SK-MEL-5 (cell line): Measurements from ENCODE around the genes PPP4R1 and TXNDC2.

RAMPAGE:
- cytosol, long total RNA = no peak
- long total RNA = no peak
- nucleus, long total RNA = no peak
These were observed 21.8 kb downstream of the PPP4R1 start for GRCh38 chr18:9592567-9592924.

GRCh38 chr18:9614301-9615499 is at the start of gene PPP4R1:
Gene PPP4R1, minus strand, starts transcription at chr18:9614559.
RAMPAGE:
- cytosol, long total RNA = no peak
- long total RNA = no peak
- nucleus, long total RNA = start-site peak on the minus strand at chr18:9614497-9614563, 368 and 100 reads in 2 replicates

RAMPAGE:
- cytosol, long total RNA = no peak
- long total RNA = no peak
- nucleus, long total RNA = no peak
These were observed 38.9 kb upstream of the PPP4R1 start for GRCh38 chr18:9653193-9653738.

DNA sequence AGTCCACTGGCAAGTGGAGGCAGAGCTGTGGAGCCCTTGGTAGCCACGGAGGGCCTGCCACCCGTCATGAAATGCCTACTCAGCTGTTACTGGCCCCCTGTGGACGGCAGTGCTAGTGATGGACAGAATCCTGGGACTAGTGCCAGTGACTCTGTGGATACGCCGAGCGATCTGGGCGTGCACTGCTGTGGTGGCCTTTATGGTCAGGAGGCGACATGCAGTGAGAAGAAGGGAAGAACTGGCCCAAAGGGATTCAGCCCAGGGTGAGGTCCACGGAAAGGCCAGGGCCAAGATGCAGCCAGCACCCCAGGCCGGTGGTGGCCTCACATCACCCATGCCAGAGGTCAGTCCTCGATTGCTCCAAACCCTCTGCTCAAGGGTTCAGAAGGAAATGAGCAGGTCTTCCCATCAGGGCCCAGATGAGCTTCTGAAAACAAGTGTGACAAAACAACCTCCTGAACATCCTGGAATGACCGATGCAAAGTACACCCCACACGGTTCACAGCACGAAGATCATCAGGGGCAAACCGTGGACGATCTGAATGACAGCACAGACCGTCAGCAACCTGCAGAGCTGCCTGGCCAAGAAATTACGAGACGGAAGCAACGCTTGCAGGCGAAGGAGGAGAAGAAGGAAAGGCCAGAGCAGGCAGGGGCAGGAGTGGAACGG is 53.7 kb upstream of the TXNDC2 start:
RAMPAGE:
- cytosol, long total RNA = no peak
- long total RNA = no peak
- nucleus, long total RNA = no peak

GRCh38 chr18:9885277-9886208 is at the start of gene TXNDC2:
Gene TXNDC2, plus strand, starts transcription at chr18:9885973.
RAMPAGE:
- cytosol, long total RNA = no peak
- long total RNA = no peak
- nucleus, long total RNA = no peak

GRCh38 chr18:9955927-9956429 is 42.2 kb downstream of the VAPA start:
RAMPAGE:
- cytosol, long total RNA = no peak
- long total RNA = no peak
- nucleus, long total RNA = no peak

GRCh38 chr18:9958282-9959249 is 44.8 kb downstream of the VAPA start:
RAMPAGE:
- cytosol, long total RNA = no peak
- long total RNA = no peak
- nucleus, long total RNA = no peak

DNA sequence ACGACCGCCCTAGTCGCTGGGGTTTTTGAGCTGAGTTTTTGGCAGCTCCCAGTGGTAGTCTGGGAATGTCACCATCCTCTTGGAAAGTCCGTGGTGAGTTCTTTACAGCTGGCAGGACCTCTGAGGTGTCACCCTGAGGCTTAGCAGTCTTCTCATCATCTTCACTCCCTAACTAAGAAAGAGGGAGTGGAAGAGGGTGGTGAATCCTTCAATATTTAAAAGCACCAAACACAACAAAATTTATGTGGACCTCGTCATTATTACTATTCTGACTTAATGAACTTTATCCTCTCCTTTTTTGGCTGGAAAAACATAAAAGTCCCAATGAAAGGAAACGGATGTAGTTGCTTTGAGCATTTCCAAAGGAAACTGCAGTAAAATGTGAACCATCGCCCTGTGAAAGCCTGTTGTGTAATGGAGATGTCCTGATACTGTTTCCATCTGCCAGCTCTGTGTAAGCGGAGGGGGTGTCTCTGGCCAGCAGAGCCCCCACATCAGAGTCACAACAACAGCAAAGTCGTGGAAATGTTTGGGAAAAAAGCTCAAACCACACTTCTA is 78.7 kb downstream of the VAPA start:
RAMPAGE:
- cytosol, long total RNA = no peak
- long total RNA = no peak
- nucleus, long total RNA = no peak

DNA sequence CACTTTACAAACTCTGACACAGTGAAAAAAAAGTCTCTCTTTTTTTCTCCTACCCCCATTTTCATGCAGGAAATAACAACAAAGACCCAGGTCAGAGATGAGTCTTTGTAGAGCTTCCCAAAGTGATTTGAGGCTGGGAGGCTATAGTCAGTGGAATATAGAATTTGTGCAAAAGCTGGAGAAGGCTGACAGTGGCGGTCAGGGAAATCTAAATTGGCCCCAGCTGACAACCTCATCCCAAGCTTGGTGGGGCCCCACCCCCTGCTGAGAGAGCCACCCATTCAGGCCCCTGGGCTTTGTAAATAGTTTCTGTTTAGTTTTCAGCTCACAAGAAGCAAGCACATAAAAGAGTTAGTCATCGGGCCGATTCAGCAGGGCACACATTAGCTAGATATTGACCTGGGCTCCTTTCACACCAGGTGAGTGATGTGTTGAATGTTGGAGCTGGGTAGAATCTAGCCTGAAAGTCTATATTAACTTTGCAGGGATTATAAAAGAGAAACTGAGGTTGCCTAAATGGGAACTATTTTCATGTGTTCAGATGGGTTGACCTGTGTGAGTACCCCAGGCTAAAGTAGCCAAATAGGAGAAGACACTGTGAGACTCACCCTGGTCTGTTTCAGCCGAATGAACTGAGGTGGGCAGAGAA is 227.1 kb downstream of the VAPA start:
RAMPAGE:
- cytosol, long total RNA = no peak
- long total RNA = no peak
- nucleus, long total RNA = no peak

RAMPAGE:
- cytosol, long total RNA = no peak
- long total RNA = no peak
- nucleus, long total RNA = no peak
These were observed 268.1 kb downstream of the VAPA start for GRCh38 chr18:10181770-10182489.

GRCh38 chr18:10225806-10226236 is 228.6 kb upstream of the APCDD1 start:
RAMPAGE:
- cytosol, long total RNA = no peak
- long total RNA = no peak
- nucleus, long total RNA = no peak

GRCh38 chr18:10351366-10351957 is 103.0 kb upstream of the APCDD1 start:
RAMPAGE:
- cytosol, long total RNA = no peak
- long total RNA = no peak
- nucleus, long total RNA = no peak

RAMPAGE:
- cytosol, long total RNA = no peak
- long total RNA = no peak
- nucleus, long total RNA = no peak
These were observed 53.9 kb upstream of the APCDD1 start for GRCh38 chr18:10400414-10400978.

DNA sequence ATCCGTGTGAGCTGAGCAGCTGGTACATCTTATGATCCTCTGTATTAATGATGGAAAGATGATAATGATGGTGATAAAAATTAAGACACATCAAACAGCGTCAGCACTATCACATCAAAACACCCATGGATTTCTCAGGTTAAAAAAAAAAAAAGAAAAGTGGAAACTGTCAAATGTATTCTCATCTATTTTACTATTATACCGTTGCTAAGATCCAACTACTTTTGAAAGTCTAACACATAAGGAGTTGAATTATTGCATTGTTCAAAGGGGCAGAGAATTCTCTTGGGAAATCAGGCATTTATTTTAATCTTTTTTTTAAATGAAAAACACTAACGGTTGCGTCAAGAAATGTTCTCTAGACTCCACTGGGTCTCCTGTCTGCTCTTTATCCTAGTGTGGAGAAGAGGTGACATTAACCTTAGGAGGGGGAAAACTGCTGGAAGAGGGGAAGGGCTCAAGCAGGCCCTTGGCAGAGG is 1.3 kb upstream of the APCDD1 start:
RAMPAGE:
- cytosol, long total RNA = no peak
- long total RNA = no peak
- nucleus, long total RNA = no peak

DNA sequence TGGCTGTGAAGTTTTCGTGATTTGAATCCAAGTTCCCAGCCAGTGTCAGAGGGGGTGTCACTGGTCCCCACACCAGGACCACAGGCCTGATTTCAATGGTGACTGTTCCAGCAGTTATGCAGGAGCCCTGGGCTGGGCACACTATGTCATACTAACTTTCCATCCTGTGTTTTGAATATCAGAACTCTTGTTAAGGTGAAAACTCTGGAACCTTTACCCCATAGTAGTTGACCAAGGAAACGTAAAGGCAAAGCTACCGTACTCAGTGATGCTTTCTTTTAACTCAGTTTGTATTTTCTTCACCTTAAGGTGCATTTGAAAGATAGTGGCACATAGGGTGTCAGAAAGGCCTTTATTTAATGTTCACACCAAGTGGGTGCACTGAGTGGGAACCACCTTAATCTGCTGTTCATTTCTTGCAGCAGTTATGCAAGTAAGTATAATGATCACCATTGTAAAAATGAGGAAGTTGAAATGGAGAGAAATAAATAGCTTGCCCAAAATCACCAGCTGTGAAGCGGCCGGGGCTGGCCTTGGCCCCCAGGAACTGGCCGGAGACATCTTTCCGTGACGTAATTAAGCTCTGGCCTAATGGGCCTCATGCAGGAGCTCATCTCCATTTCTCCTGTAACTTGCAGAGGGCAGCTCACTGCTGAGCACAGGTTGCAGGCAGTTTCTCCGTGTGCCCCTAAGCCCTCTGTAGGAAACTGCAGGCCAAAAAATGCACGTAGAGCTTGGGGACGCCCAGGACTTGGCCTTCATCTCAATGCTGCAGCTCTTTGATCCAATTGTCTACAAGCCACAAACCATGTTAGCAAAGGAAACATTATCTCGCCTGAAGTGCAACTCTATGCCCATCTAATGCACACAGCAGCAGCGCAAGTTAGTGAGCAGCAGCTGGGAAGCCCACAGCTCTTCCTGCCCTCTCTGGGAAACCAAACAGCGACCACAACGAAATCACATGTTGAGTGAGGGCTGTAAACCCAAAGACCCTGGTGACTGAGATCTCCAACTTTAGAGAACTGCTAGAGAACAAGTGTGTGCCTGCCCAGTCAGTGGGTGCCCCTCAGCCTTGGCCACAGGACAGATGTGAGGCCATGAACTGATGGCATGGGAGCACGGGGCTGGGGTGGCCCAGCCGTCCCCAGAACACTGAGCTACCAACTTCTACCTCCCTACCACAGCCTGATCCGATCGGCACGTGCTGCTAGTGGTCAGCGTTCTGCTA is 28.6 kb downstream of the APCDD1 start:
RAMPAGE:
- cytosol, long total RNA = no peak
- long total RNA = no peak
- nucleus, long total RNA = no peak

RAMPAGE:
- cytosol, long total RNA = no peak
- long total RNA = no peak
- nucleus, long total RNA = no peak
These were observed 7.2 kb upstream of the NAPG start for GRCh38 chr18:10518371-10519230.

DNA sequence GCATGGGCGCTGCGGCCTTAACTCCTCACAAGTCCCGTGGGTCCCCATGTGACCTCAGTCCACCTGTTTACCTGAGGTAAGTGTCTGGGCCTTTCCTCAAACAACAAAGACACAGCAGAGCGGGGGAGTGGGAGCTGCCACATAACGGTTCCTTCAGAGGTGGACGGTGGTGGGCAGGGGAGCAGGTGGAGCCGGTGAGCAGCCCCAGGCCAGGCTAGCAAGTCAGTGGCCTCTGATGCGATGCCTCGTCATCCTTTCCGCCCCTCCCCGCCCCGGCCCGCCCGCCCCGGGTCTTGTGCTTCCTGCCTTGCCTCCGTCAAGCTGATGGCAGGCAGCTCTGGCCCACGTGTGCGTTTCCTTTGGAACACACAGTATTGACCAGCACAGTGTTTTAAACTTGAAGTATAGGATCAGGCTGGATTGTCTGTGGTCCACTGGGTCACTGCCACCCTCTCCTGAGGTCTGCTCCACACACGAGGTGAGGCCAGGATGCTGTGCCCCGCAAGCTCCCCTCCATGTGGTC is 38.9 kb downstream of the PIEZO2 start:
RAMPAGE:
- cytosol, long total RNA = no peak
- long total RNA = no peak
- nucleus, long total RNA = no peak

GRCh38 chr18:11670046-11670335 is 19.1 kb upstream of the GNAL start:
RAMPAGE:
- cytosol, long total RNA = no peak
- long total RNA = no peak
- nucleus, long total RNA = no peak

DNA sequence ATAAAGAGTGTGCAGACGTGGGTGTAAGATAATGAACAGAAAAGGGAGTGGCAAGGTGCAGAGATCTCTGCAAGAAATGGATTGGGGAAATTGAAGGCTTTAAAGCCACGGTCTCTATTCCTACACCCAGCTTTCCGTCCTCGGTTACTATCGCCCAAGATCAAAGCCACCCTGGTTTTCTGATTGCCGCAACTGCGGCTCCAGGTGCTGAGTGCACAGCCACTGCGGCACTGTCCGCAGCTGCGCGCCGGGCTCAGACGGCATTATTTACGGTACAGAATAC is 285 bp upstream of the GNAL start:
RAMPAGE:
- cytosol, long total RNA = no peak
- long total RNA = no peak
- nucleus, long total RNA = no peak

DNA sequence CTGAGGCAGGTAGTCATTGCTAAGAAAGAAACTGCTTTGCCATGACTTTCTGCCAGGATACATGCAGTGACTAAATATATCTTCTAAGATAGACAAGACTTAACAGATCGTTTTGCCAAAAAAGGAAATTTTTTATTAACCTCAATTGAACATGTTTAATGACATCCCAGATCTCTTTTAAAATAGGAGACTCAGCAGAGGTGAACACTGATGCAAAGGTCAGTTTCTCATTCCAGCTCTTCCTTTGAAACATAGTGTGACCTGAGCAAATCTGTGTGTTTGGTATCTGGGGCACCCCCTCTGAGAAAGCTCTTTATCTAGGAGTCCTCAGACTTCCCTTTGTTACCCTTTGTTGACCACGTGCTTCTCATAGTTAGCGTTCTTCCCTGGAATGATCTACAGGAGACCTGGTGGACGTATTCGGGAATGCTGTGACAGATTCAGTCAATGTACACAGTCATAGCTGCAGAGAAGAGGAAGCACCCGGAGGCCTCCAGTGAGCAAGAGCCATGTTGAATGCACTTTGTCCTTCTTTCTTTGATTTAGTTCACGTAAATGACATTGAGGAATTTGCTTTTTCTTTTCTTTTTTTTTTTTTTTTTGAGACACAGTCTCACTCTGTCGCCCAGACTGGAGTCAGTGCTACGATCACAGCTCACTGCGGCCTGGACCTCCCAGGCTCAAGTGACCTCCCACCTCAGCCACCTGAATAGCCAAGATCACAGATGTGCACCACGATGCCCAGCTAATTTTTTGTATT is 10.7 kb upstream of the CHMP1B start:
RAMPAGE:
- cytosol, long total RNA = no peak
- long total RNA = no peak
- nucleus, long total RNA = no peak